Left lung (tissue), 1 donor: ENCODE results near the genes RGSL1 and RNASEL.

DNA sequence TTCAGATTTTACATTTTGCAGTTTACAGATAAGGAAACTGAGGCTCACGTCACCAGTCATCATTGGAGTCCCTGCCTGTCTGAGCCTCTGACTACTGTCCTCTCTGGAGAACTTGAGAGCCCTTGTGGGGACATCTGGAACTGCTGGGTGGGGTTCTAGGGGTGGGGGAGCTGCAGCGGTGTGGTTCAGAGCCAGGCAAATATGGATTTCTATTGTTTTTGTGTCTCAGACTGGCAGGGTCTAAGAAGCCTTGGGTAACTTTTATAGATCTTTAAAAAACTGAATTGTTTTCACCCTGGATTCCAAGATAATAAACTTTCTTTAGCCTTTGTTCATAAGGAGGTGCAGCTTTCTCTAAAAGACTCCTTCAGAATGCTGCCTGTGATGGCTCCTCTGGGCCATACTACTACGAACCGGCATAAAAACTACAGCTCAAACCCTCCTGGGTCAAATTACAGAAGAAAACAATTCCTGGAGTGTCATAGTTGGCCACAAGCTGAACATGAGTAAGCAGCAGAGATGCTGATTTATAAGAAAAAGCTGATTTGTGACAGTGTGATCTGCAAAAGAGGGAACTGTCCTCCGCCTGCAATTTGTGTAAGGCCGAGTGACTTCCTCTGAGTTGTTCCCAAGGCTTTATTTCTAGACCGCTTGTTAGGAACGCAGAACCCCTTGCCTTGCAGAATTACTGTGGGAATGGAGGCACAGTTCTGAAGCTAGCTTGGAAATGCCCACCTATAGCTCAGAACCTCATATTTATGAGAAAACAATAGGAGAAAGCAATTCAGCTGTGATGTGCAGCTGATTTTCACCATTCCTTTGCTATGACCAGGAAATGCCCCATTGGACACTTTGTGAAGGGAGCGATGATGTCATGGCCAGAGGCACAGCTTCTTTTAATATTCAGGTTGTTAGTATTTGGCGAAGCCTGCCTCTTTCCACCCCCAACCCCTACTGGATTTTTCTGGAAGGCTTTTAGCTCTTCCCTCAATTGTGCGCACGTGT is 47.2 kb downstream of the IER5 start:
- PRO-cap: bidirectional peak, plus-strand start at position 606 of the sequence, minus-strand start at position 609 of the sequence

DNA sequence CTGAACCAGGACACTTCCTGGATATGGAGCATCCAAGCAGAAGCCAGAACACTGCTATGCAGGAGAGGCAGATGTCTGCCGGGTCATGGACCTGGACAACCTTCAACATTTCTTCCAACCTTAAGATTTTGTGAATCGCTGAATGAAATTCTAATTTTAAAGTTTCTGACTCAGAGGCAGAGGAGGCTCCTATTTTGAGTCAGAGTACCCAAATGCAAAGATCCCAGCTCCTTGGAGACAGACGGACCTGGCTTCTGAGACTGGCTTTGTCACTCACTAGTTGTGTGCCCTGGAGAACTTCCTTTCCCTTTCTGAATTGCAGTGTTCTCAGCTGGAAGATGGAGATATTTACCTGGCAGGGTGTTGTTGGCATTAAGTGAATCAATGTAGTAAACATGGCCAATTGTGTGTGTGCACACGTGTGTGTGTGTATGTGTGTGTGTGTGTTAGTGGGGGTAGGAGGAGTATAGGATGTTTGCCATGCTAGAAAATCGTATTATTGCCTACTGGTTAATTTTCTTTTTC is 51.9 kb downstream of the IER5 start:
- PRO-cap: no peak

DNA sequence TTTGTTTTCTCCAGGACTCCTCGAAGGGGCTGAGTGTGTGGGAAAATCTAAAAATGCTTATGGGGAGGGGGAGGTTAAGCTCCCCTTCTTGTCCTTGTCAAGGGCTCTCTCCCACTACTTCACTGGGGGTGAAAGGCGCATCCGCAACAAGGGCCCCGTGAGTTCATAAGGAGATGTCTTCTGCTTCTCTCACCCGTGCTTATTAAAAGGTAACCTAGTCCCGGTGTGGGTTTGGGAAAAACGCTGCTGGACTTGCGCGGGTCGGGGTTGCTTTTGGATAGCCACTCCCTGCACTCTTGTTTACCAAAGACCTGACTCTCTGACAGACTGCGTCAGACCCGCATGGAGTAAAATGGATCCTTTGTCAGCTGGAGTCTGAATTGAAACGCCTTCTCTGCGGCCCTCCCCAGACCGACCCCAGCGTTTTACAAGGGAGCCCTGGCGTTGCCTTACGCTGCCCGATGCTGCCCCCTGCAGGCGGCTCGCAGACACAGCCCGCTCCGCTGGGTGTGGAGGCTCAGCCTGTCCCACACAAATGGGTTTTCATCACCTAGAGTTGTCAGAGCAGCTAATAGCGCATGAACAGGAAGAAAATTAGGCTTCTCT is 53.8 kb downstream of the IER5 start:
- PRO-cap: no peak

GRCh38 chr1:181396051-181396998 is 87.0 kb upstream of the CACNA1E start:
- PRO-cap: no peak

DNA sequence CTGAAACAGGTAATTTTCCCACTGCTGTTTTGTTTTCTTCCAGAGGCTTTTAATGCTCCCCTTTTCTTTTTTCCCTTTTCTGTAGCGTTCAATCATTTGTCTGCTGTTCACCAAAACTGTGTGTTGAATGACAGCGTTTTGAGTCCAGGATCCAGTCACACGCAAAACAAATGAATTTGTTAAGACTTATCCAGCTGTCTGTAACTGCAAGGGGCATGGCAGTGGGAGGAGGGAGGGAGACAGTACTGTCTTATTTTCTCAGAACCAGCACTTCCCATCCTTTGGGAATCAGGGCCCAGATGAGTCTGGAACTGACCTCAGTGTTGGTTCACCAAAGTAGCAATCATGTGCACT is 17.7 kb downstream of the CACNA1E start:
- PRO-cap: unidirectional peak, minus-strand start at position 79 of the sequence

GRCh38 chr1:182035140-182035601 is 26.3 kb downstream of the ZNF648 start:
- PRO-cap: no peak

- PRO-cap: no peak
These were observed 81.7 kb upstream of the ZNF648 start for GRCh38 chr1:182143126-182143711.

- PRO-cap: no peak
These were observed 102.2 kb upstream of the ZNF648 start for GRCh38 chr1:182163549-182164199.

GRCh38 chr1:182181377-182181677 is 119.8 kb upstream of the ZNF648 start:
- PRO-cap: no peak

- PRO-cap: no peak
These were observed 132.3 kb upstream of the ZNF648 start for GRCh38 chr1:182193712-182194292.

GRCh38 chr1:182196759-182197612 is 135.5 kb upstream of the ZNF648 start:
- PRO-cap: no peak

DNA sequence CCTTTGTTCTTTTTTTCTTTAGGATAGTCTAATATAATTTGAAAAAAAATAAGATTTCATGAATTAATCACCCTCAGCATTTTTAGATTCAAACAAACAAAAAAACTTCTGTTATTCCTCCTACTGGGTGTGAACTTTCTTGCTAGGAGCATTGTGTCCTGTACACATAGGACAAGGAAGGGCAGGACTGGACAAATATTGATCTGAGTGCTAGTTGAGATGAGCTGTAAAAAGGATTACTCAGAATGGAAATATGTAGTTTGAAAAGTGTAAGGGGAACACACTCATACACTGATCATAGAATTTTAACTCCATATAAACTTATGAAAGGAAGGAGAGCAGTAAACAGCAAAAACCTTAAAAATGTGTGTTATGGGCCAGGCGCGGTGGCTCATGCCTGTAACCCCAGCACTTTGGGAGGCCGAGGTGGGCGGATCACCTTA is 156.5 kb upstream of the ZNF648 start:
- PRO-cap: no peak

GRCh38 chr1:182383136-182384201 is 8.1 kb downstream of the GLUL start:
- PRO-cap: no peak

DNA sequence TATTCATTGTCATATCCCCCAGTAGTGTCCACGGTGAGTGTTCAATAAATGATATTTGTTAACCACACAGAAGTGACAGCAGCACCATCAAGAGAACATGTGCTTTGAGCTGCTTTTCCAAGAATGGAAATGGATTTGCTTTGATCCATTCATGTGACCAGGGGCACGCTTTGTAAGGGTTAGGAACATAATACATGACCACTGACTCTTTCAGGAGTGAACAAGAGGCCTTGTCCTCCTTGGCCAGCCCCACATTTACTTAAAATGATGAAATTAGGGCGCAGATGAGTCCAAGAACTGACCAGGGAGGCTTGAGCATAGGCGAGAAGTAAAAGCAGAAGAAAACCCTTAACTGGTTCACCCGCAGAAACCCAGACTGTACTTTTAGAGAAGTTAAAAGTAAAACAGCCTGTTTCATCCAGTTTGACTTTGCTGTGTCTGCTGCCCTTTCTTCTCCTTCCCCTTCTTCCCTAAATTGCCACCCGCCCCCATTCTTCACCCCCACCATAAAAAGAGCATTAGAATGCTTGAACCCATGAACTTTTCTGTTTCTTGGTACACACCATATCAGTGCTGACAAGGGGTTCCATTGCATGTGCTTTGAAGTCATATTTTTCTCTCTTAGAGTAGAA is 2.5 kb upstream of the GLUL start:
- PRO-cap: no peak

GRCh38 chr1:182449999-182450429 is at the start of gene RGSL1:
Gene RGSL1 (plus strand): TSS chr1:182450146.
- PRO-cap: no peak

DNA sequence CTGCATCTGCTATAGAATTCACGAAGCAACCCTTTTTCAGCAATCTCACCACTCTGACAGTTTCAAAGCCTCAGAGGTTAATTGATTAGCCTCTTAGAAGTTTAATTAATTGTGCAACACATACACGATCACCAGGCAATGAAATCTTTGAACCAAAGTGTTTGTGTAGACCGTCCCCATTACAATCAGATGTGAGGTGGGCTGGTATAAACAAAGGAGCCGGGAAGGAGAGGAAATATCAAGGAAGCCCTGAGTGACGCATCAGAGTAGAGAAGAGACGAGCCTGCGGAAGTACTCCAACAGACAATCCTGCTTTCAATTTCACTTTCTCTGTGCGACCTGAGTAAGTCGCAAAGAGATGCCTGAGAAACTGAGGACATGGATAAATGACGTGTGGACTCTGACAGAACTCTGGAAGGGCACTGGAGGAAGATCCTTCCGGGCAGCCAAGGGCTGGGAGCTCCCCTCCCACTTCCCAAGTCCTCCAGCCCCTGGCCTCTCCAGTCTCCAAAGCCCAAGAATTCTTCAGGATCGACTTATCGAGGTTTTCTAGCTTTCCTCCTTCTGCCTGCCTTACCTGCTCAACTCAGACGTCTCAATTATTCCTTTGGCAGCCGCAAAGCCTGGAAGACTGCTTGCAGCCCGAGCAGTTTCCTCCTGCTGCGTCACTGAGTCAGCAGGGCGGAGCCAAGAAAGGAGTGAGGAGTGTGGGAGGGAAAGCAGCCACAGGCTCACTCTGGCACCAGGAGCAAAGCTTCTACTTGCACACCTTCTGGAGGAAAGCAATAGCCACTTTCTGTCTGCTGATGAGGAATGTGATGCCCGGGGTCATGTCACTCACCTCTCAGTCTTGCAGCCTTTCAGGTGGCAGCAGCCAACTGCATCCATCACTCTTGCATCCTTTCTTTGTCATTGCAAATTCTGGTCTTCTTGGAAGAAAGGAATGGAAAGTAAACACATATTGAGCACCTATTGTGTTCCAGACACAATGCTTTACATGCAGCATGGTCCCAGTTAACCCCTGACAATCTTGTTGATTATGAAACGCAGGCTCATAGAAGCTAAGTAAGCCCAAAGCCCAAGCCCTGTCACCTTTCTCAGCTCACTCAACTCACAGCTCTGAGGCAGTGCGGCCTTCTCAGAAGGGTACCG is at the start of gene RNASEL:
TSS of gene RNASEL (minus strand) at position 667 of the 1,152 bp plus-strand sequence.
- PRO-cap: bidirectional peak, plus-strand start at position 264 of the sequence, minus-strand start at position 311 of the sequence; bidirectional peak, plus-strand start at position 403 of the sequence, minus-strand start at position 424 of the sequence; bidirectional peak, plus-strand start at position 698 of the sequence, minus-strand start at position 667 of the sequence

DNA sequence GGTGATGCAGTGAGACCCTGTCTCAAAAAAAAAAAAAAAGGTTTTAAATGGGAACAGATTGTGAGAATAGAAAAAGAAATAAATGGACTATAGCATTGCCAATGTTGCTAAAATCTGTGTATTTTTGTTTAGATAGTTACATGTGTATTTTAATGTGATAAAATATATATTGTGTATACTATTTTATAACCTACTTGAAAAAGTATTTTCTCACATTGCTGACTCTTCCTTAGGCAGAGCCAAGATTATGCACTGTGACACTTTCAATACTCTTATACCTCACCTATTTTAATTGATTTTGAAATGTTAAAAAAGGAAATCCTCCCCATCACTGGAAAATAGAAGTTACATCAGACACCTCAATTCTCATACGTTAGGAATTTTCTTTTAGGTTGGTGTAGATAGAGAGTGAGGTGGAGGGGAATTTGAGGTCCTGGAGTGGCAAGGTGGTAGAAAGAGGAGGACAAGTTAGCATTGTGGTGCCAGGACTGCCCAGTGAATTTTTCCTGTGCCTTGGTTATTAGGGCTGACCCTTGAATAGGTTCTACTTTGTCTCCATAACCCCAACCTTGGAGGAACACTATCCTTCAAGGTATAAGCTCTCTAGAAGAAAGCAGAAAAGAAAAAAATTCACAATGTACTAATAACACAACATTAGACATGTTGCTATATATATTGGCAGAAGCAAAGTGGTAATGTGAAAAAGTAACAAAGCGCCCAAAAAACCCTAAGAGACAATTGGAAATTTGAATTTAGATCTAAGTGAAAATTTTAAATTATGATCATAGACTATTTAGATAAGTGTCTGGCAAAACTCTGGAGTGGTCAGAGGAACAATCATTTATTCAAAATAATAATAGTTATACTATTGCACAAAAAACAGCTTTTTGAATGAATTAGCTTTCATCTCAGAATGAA is 11.7 kb downstream of the DHX9 start:
- PRO-cap: no peak

GRCh38 chr1:182875649-182876772 is 36.9 kb downstream of the DHX9 start:
- PRO-cap: no peak

DNA sequence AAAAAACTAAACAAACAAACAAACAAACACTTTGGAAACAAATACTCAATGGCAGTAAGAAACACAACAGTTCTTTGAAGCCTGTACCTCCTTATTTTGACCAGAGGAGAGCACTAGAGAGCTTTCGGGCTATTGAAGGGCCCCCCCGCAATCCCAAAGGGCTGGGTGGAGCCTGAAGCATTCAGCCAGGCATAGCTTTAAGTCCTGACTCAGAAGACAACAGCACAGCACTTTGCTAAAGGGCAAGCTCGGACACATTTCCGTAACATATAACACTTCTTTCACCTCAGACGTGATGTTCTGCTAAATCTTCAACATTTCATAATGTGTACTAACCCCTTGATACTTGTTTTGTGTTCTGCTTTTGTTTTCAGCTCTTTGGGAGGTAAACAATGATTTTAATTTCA is 9.6 kb upstream of the SHCBP1L start:
- PRO-cap: unidirectional peak, plus-strand start at position 200 of the sequence

- PRO-cap: no peak
These were observed 53.9 kb upstream of the LAMC2 start for GRCh38 chr1:183132176-183132624.